SJCRH30 (cell line): Measurements from ENCODE around the gene ENSG00000285566.

DNA sequence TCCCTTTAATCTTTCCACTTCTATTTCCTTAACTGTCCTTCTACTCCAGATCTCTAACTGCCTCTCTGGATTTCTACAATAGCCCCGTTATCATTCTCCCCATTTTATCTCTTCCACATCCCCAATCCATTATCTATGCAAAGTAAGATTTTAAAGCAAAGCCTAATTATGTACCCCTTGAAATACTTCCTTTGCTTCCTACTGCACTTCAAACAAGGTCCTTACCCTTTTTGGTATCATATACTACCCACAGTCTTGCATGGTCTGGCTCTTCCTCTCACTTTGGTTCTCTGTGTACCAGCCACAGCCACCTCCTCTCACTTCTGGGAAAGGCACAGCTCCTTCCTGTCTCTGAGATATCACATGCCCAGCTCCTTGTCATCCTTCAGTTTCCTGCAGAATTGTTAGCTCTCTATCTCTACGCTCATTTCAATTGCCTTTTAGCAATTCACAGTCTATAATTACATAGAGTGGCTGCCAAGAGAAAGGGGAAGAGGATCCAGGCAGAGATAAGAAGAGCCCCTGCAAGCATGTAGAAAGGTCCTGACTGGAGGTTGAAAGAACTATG lies 933.3 kb downstream of the DIAPH3 start:
- RAMPAGE, long total RNA = no peak

- RAMPAGE, long total RNA = no peak
These were observed 807.0 kb downstream of the DIAPH3 start for GRCh38 chr13:59356483-59357292.

GRCh38 chr13:59664576-59665356 lies 499.0 kb downstream of the DIAPH3 start:
- RAMPAGE, long total RNA = no peak

GRCh38 chr13:60509508-60509950 lies 112.5 kb downstream of the TDRD3 start:
- RAMPAGE, long total RNA = no peak

- RAMPAGE, long total RNA = no peak
These were observed 14.7 kb upstream of the ENSG00000237378 start for GRCh38 chr13:63731717-63732337.

GRCh38 chr13:63832972-63833238 lies at the start of gene ENSG00000285566:
Gene ENSG00000285566, minus strand, starts transcription at chr13:63833053.
- RAMPAGE, long total RNA = no peak

- RAMPAGE, long total RNA = no peak
These were observed 16.1 kb upstream of the ENSG00000285566 start for GRCh38 chr13:63848883-63849435.

DNA sequence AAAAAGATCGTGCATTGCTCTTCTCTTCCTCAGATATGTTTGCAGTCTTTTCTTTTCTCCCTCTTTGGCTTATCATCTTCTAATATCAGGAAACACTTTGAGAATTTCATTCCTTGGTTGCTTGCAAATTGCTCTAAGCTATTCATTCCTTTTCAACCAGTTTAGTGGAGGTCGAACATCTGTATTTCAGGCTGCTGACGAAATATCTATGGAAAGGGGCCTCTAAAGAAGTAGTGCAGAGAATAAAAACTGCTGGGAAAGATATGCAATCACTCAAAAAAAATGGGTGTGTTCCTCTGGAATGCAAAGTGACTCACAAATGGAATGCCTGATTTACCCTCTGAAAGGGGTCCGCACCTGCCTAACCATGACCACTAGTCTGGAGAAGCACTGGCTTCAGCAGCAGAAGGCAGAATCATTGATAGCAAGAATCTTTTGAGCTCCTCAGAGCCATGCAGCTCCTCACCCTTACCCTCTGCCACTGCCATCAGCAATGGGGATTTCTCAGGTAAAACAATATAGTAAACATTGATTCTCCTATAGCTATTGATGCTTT lies 129.4 kb downstream of the PCDH9 start:
- RAMPAGE, long total RNA = no peak

DNA sequence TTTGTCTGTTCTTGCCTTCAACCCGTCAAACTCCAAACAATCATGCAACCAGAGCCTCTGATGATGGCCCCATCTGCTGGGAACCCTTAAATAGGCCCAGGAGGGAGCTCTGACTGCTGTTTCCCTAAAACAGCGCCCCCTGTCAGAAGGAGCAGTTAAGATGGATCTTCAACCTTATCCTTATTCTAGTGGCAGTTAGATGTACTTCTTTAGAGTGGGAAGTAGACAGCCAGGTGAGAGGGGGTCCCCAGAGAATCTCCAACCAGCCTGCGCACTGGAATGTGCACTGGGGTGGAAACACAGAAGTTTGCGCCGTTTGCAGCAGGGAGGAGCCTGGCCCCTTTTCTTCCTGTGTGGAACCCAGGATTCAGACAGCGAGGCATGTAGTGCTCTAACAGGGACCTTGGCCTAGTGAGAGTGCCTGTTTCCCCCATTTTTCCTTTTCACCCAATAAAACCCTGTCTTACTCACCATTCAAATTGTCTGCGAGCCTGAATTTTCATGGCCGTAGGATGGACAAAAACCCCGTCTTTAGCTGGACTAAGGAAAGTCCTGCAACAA lies 1031.1 kb upstream of the PCDH9 start:
- RAMPAGE, long total RNA = no peak

GRCh38 chr13:69595132-69595691 lies 513.0 kb downstream of the KLHL1 start:
- RAMPAGE, long total RNA = no peak

DNA sequence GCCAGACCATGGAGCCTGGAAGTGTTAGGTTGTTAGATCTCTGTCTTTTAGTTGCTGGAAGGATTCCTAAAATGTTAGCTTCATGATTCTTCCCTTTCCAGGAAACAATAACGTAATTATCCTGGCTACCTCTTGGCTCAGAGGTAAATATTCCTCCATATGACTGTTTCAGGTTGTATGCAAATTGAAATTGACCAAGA lies 149.1 kb downstream of the KLHL1 start:
- RAMPAGE, long total RNA = no peak

DNA sequence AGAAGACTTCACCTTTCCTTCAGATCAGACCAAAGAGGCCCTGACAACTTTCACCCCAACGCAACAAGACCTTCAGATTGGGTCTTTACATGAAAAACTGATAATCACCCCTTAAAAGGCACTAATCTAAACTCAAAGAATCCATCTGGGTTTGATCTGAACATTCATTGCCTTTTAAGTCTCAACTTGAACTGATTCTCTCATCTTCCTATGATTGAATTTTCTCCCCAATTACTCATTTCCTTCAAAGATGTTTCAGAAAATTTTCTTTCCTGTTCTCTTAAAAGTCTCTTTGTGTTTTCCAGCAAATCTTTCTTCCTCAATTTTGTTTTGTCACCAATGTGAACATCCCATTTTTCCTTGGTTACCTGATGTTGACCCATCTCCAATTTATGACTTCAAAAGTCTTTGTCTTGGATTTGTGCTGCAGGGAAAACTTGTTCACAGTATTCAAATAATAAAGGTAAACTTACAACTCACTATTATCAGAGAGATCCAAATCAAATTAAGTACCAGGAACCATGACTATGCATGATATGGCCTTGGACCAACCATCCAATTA lies 234.3 kb downstream of the DACH1 start:
- RAMPAGE, long total RNA = no peak

- RAMPAGE, long total RNA = no peak
These were observed 6.1 kb downstream of the KLF5 start for GRCh38 chr13:73064885-73065349.

GRCh38 chr13:73138587-73139658 lies 80.1 kb downstream of the KLF5 start:
- RAMPAGE, long total RNA = no peak

- RAMPAGE, long total RNA = no peak
These were observed 279.7 kb downstream of the KLF5 start for GRCh38 chr13:73338449-73338939.

GRCh38 chr13:73945973-73946344 lies 887.2 kb downstream of the KLF5 start:
- RAMPAGE, long total RNA = no peak

DNA sequence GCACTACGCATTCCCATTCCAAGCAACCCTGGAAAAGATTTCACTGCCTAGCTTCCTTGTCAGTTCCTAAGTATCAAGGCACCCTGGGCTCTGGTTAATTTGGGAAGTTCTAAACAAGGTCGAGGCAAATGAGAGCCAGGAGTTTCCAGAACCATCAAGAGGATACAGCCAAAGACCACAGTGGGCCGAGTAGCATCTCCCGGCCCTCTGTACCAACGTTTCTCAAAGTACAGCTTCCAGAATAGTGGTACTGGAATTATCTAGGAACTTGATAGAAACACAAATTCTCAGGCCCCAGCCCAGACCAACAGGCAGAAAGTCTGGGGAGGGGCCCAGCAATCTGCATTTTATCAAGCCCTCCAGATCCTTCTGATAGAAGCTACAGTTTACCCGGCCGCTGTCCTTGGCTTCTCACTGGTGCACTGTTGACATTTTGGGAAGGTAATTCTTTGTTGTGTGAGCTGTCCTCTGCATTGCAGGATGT lies 1016.4 kb downstream of the TBC1D4 start:
- RAMPAGE, long total RNA = no peak

GRCh38 chr13:74575647-74576243 lies 906.2 kb downstream of the TBC1D4 start:
- RAMPAGE, long total RNA = no peak

DNA sequence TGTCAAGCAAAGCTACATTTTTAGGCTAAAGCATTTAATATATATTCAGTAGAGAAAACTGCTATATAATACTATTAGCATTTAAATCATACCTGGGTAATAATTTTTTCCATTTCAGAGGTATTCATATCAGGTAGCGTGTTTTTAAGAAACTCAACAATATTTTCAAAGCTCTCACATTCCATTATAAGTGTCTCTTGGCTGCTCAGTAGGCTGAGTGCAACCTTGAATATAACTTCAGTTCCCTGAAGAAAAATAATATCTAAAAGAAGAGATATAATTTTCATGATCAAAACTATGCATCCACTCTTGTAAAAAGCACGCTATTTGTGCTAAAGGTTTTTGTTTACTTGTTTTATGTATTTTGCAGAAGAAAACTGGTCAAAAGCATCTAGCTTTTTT lies 190.0 kb downstream of the TBC1D4 start:
- RAMPAGE, long total RNA = no peak

- RAMPAGE, long total RNA = no peak
These were observed 156.3 kb downstream of the TBC1D4 start for GRCh38 chr13:75325708-75326060.